PC-3 (cell line): ENCODE measurements around a stretch of chr16.

DNA sequence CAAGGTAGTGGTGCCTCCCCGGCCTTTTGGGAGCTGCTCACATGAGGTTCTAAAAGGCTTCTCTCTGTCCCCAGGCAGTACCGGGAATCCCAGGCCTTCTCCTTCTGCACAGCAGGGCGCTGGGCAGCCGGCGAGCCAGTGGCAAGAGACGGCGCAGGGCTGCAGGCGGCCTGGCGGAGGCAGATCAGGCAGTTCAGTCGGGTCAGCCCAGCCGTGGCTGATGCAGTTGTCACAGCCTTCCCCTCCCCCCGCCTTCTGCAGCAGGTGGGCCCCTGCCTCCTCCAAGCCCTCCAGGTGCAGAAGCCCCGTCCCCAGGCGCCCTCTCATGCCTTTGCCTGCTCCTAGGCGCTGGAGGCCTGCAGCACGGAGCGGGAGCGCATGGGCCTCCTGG lies 2.8 kb upstream of the MRPS34 start:
- RAMPAGE, long total RNA: no peak

GRCh38 chr16:1779551-1779931 lies 2.8 kb downstream of the SPSB3 start:
- RAMPAGE, long total RNA: no peak

GRCh38 chr16:1825197-1825559 lies 1.4 kb downstream of the HAGH start:
- RAMPAGE, long total RNA: no peak

DNA sequence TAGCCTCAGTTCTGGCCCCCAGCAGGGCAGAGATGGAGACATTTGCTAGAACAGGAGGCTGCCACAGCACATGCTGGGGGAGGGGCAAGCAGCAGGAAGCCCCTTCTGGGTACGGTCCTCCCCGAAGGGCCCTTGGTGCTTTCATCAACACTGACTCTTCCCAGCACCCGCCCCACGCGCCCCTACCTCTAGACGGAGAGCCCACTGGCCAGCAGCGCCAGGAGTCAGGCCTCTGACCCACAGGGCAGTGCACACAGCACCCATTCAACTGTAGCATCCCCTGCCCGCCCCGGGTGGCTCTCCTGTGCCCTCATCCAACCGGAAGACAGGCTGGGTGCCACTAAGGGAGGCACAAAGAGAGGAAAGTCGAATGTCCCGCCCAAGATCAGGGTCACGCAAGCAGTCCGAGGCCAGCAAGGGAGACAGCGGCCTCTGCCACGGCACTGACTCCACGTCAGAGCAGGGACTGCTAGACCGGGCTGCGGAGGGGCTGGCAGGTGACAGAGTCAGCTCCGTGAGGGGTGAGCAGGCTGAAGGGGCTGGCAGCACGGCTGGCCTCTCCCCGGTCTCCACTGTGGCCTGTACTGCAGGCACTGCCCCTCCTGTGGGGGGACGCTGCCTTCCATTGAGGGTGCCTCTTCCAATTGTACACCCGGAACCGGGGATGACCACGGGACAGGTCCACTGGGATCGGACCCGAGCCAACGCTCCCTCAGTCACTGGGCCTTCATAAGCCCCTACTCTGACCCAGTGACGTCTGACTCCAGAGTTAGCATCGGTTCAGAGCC lies 9.8 kb downstream of the MSRB1 start:
- RAMPAGE, long total RNA: no peak

DNA sequence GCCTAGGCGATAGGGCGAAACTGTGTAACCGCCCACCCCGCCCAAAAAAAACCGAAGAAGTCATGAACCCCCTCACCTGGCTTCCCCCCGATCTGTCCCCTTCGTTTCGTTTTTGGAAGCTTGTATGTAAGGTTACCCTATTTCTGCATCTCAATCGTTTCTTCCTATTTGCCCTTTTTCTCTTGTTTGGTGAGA lies 1.2 kb downstream of the RPS2 start:
- RAMPAGE, long total RNA: no peak

GRCh38 chr16:1978923-1979668 lies 2.2 kb downstream of the NOXO1 start:
- RAMPAGE, long total RNA: no peak

DNA sequence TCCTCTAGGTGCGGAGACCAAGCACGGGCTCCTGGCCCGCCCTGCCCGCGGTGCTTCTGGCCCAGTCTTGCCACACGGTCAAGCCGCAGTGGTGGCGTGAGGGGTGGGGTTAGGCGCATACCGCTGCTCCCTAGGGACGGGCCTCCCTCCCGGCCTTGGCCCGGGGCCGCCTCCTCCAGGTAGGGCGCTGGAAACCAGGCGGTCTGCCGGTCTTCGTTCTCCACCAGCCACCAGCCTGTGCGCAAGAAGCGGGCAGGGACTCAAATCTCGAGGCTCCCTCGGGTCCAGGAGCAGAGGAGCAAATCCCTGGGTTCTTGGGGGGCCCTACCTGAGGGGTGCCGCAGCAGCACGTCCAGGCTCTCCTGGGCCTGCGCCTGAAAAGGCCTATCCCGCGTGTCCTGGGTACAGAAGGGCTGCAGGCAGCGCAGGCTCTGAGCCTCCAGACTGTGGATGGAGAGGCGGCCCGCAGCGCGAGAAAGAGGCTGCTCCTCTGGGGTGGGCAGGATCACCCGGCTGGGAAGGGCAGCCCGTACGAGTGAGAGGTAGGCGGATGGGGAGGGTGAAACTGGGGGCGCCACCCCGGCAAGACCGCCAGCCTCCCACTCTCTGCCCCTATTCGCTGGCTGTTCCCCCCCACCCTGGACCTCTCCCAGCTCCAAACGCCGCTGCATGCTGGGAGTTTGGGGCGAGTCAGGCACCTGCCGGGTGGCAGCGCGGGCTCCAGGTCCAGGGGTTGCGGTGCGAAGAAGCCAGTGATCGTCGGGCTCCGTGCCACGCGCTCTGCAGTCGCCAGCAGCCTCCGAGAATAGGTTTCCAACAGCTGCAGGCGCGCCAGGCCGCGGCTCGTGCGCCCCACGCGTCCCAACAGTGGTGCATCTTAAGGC lies 1.4 kb downstream of the NOXO1 start:
- RAMPAGE, long total RNA: no peak

- RAMPAGE, long total RNA: no peak
These were observed 2.8 kb downstream of the SYNGR3 start for GRCh38 chr16:1992330-1993230.

GRCh38 chr16:2027570-2028099 lies 933 bp downstream of the NHERF2 start:
- RAMPAGE, long total RNA: no peak

DNA sequence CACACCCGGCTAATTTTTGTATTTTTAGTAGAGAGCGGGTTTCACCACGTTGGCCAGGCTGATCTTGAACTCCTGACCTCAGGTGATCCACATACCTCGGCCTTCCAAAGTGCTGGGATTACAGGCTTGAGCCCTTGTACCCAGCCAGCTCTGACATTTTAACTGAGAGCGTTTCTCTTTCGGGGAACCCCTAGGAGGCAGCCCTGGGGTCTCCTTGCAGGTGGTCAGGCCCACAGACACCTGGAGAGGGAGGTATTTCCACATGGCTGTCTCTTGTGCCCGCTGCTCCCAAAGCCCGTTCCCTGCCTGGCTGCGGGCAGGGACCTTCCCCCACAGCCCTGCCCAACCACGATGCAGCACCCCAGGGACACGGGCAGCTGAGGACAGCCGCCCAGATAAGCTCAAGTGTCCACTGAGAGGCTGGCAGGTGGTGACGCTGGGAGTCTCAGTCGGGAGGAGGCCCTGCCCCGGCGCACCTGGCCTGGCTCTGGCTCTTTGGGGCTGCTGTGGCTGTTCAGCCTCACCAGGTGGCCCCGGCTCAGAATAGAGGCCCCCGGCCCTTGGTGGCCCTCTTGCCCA lies 5.6 kb downstream of the NTHL1 start:
- RAMPAGE, long total RNA: no peak

- RAMPAGE, long total RNA: no peak
These were observed 2.5 kb downstream of the TSC2 start for GRCh38 chr16:2050293-2050633.

GRCh38 chr16:2090063-2090543 lies 42.3 kb downstream of the TSC2 start:
- RAMPAGE, long total RNA: no peak

DNA sequence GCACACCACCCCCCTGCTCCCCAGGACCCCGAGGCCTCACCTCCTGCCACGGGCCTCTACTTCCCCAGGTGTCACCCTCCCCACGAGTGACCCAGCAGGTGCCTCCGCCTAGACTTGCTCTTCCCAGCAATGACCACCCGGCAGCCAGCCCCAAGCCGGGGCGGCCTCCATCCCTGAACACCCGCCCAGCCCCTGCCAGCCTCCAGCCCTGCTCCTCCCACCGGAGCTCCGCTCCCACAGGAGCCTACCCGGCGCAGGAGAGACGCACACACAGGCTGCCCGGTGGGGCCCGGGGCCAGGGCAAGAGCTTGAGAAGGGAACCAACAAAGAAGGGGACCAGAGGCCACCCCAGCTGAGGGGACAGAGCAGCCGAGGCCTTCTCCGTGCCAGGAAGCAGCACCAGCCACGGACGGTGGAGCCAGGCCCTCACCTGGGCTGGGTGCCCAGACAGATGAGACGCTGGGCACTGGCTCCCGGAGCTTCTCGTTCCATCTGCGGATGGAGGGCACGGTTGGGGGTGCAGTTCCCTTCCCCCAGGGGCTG lies 13.9 kb downstream of the PKD1 start:
- RAMPAGE, long total RNA: no peak

DNA sequence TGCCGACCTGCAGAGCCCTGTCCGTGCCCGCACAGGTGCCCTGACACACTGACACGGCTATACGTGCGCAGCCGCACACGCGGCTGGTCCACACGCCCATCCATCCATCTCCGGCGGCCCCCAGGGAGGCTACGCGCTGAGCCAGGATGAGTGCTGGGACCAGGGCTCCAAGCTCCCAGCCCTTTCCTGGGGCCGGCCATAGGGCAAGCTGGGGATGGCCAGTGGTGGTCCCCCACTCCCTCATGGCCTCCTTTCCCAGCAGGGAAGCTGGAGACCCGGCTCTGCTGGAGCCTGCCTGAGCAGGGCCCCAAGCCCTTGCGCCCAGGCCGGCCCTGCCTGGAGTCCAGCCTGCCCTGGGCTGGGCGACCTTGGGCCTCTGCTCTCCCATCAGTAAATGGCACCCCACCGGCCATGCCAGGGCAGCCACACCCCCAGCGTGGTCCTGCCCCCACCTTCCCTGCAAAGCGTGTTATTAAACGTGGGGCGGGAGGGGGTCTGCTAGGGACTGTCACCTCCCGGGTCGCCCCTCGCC lies 938 bp downstream of the CASKIN1 start:
- RAMPAGE, long total RNA: no peak

DNA sequence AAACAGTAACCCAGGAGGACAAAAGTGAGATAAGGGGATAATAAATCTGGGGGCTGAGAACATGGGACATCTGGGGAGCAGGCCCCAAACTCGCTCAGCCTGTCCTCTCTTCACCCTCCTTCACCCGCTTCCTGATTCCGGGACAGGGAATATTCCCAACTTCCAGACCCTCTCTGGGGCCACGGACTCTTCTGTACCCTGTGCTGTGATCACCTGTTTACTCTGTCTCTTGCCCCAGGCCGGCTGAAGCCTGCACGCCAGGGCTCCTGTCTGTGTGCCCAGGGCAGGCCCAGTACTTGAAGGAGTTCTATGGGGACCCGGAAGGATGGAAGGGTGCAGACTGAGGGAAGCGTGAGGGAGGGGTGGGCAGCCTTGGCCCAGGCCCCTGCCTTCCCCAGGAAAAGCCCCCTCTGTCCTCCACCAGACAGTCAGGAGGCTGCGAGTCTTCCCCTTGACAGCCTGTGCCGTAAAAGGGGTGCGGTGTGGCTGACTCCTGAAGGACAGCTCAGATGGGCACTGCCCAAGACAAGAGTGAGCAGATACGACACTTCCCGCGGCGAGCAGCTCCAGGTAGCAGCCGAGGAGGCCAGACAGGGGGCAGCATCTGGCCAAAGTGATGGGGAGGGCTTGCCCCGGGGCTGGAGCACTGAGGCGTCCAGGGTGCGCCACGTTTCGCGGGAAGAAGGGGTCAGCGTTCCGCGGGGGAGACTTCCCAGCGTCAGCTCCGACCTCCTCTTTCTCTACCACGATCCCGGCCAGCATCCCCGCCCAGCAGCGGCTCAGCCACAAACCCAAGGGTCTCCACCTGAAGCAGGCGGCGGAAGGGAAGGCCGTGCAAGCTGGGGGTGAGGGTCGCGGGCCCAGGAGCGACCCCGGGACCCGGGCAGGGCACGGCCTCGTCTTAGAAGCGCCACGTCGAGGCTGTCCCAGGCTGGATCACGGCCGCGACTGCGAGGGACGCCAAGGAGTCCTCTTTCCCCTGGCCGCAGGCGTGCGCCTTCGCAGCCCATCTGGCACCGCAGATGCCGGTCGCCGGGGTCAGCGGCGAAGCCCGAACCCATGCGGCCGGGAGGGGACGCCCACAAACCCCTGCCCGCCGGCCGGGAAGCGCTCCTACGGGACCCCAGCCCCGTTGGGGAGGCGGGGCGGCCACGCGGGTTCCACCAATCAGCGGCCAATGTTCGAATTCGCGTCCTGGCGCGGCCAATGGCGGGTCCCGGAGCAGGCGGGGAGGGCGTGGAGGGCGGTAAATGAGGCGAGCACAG lies 781 bp upstream of the CCNF start:
- RAMPAGE, long total RNA: no peak

DNA sequence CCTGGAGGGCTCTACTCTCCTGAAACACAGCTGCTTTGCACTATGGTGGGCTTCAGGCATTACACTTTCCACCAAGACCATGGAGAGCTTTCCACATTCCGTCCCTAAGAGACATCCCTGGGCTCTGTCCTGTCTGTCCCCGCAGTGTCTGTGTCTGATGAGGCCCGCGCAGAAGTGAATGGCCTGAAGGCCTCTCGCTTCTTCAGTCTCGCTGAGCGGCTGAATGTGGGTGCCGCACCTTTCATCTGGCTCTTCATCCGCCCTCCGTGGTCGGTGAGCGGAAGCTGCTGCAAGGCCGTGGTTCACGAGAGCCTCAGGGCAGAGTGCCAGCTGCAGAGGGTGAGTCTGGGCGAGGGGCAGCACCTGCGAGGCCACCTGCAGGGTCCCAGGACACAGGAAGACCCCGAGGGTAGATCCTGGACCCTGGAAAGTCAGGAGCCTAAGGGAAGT lies 7.8 kb downstream of the CCNF start:
- RAMPAGE, long total RNA: no peak

DNA sequence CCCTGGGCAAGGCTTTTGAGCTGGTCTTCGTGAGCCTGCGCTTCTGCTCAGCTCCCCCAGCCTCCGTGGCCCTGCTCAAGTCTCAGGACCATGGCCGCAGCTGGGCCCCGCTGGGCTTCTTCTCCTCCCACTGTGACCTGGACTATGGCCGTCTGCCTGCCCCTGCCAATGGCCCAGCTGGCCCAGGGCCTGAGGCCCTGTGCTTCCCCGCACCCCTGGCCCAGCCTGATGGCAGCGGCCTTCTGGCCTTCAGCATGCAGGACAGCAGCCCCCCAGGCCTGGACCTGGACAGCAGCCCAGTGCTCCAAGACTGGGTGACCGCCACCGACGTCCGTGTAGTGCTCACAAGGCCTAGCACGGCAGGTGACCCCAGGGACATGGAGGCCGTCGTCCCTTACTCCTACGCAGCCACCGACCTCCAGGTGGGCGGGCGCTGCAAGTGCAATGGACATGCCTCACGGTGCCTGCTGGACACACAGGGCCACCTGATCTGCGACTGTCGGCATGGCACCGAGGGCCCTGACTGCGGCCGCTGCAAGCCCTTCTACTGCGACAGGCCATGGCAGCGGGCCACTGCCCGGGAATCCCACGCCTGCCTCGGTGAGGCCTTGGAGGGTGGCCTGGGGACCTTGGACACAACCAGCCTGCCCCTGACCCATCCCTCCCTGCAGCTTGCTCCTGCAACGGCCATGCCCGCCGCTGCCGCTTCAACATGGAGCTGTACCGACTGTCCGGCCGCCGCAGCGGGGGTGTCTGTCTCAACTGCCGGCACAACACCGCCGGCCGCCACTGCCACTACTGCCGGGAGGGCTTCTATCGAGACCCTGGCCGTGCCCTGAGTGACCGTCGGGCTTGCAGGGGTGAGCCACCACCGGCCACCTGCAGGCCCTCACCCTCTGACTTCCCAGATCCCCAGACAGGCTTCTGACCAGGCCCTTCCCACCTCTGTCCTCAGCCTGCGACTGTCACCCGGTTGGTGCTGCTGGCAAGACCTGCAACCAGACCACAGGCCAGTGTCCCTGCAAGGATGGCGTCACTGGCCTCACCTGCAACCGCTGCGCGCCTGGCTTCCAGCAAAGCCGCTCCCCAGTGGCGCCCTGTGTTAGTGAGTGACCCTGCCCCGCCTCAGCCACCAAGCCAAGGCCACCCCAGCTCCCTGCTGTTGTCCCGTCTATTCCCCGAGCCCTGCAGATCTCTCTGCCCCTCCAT lies 1.3 kb downstream of the NTN3 start:
- RAMPAGE, long total RNA: no peak

DNA sequence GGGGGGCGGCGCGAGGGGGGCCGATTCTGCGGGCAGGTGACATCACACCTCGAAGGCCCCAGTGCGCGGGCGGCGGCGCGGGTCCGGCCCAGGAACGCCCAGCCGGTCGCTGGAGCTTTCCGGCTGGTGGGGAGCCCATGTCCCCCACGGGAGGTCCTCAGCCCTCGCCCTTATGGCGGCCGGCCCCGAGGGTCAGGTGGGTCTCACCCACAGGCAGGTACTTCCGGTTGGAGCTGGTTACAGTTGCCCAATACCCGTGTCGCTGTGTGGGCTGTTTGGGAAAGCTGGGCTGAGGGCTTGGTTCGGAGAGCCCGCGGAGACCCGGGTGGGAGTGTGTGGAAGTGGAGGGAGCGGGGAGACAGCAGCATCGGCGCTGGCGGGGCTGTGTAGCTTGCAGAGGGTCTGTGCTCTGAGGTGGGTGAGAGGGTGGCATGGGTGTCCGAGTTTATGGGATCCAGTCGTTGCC lies 805 bp downstream of the ATP6V0C start:
- RAMPAGE, long total RNA: no peak

GRCh38 chr16:2515148-2516051 lies 1.6 kb downstream of the ATP6V0C start:
- RAMPAGE, long total RNA: no peak

GRCh38 chr16:2531596-2532445 lies 613 bp upstream of the CEMP1 start:
- RAMPAGE, long total RNA: no peak